Endodermal cell (in vitro differentiated cells): ENCODE measurements around the gene GNAS.

- PRO-cap: no peak
Measured at GRCh38 chr20:57556618-57557271, 4.2 kb upstream of the PCK1 start.

- PRO-cap: no peak
Measured at GRCh38 chr20:57577659-57578120, 16.8 kb downstream of the PCK1 start.

GRCh38 chr20:57702689-57703251 is 7.0 kb downstream of the PMEPA1 start:
- PRO-cap: no peak

DNA sequence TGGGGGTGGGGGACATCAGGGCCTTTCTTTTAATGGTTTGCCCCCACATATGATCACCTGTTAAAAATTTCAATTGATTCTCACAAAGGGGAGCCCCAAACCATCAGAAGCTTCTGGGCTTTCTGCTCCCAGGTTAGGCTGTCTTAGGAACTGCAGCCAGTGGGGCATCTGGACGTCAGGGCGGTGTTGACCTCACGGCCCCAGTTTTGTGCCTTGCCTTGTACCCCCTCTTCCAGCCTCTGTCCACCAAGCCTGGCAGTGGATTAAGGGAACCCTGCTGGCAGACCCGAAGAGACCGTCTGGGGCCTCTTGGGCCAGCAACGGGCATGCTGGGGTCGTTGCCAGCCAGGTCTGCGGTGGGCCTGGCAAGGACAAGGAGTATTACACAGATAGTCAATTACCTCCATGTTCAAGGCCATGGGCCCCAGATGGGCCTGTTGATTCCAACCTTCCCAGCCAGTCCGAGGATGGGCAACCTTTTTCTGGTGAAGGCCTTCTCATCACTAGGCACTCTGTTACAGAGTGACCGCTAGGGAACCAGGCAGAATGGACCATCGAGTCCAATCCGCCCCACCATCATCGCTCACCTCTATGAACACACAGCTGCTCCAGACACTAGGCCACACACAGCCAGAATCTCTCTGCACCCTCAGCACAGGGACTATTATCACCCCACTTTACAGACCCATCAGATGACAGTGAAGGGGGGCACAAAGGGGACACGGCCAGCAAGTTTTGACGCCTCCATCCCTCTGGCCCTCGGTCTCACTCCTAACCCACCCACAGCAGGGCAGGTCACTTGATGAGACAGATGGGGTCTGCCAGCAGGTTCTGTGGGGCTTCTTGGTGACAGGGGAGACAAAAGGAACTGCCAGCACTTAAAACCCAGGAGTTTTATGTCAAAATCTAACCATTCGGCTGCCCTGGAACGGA is 6.3 kb downstream of the PMEPA1 start:
- PRO-cap: no peak

GRCh38 chr20:57704640-57705308 is 5.0 kb downstream of the PMEPA1 start:
- PRO-cap: no peak

- PRO-cap: unidirectional peak, plus-strand start at chr20:57707901
Measured at GRCh38 chr20:57707608-57708394, 2.0 kb downstream of the PMEPA1 start.

GRCh38 chr20:57999254-58000109 is 151.2 kb upstream of the C20orf85 start:
- PRO-cap: no peak

DNA sequence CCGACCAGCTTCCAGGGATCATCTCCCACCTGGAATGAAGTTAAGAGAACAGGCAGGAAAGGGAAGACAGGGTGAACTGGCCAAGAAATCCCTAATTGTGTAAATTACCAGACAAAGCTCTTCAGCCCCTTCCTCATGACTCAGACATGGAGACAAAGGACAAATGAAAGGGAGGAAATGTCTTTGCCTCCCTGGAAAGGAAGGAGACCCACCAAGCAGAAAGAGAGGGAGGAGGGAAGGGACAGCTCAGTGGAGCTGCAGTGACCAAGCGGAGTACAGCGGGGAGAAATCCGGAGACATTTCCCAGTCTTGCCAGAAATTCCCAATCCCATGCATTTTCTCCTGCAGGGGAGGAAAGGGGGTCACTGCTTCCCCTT is 76.5 kb upstream of the C20orf85 start:
- PRO-cap: no peak

GRCh38 chr20:58132925-58133512 is 17.7 kb upstream of the C20orf85 start:
- PRO-cap: no peak

DNA sequence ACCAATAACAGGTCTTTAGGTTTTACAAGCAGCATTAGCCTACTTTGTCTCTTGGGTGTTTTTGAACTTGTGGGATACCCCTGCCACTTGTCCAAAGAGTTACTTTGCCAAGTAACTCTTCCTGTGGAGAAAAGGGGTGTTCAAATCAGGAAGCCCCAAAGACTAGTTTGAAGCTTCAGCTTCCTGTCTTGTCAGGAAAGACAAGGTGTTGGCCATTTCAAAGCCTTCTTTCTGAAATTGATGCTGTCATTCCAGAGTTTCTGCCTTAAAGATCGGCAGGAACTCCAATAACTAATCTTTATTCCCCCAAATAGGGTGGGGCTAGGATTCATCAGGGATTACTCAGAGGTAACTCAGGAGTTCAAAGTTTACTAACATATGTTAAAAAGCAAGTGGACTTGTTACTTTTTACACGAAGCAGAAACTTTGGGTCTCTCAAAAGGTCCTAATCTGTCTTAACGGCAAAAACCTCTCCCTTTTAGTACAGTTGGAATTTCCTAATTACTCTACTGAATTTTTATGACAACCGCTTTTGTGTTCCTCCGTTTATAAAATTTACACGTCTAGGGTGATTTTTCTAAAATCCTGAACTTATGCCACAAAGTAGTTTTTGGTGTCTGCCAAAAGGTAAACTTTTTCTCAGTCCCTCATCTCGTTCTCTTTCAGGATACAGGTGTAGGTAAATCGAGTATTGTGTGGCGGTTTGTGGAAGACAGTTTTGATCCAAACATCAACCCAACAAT is 1.0 kb downstream of the RAB22A start:
- PRO-cap: no peak

DNA sequence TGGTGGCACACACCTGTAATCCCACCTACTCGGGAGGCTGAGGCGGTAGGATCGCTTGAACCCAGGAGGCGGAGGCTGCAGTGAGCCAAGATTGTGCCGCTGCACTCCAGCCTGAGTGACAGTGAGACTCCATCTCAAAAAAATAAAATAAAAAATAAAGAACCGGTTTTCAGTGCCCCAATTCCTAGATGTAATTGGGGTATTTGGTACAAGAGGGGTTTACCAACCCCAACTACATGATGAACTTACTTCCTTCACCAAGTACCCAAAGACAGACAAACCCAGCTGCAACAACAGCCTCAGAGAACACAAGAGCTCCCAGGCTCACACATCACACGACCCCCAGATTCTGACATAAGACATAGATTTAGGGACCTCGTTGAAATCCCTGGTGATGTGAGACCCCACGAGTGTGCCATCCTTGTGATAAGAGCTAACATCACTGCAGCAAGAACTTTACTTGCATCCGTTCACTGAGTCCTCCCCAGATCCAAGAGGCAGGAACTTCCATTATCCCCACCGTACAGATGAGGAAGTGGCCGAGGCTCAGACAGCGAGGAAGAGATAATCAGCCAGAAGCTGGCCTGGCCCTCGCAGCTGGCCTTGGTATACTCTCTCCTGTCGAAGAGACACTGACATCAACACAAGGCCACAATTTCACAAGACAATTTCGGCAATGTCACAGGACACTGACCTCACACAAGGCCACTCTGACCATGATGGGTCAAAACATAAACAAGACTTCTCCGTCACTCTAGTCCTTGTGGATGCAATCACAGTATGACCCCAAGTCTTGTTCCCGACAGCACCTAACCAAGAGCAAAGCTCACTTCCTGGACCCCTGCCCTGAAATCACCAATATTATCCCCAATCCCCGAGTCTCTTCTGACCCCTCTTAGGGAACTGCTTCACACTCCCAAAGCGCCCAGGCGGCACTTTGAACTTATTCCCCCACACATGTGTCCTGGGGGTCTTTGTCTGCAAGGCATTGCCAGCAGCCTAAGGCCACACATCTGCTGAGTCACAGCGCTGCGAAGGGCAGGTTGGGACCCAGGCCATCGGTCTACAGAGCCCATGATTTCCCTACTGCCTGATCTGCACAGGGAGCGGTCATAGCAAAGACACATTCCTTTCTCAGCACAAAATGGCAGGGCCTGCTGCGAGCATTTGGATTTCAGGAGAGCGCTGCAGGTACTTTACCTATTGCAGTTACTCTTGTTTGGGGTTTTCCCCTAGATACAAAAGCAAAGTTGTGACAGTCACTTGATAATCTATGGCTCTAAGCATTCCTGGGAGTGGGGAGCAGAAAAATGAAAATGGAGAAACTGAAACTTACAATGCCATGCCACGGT is 14.9 kb upstream of the VAPB start:
- PRO-cap: no peak

- PRO-cap: bidirectional peak, plus-strand start at chr20:58651822, minus-strand start at chr20:58651606; bidirectional peak, plus-strand start at chr20:58652098, minus-strand start at chr20:58651932; bidirectional peak, plus-strand start at chr20:58652119, minus-strand start at chr20:58652116; bidirectional peak, plus-strand start at chr20:58652527, minus-strand start at chr20:58652323
Measured at GRCh38 chr20:58651764-58652640, 919 bp downstream of the STX16 start.

- PRO-cap: no peak
Measured at GRCh38 chr20:58676011-58676721, 16.4 kb upstream of the NPEPL1 start.

DNA sequence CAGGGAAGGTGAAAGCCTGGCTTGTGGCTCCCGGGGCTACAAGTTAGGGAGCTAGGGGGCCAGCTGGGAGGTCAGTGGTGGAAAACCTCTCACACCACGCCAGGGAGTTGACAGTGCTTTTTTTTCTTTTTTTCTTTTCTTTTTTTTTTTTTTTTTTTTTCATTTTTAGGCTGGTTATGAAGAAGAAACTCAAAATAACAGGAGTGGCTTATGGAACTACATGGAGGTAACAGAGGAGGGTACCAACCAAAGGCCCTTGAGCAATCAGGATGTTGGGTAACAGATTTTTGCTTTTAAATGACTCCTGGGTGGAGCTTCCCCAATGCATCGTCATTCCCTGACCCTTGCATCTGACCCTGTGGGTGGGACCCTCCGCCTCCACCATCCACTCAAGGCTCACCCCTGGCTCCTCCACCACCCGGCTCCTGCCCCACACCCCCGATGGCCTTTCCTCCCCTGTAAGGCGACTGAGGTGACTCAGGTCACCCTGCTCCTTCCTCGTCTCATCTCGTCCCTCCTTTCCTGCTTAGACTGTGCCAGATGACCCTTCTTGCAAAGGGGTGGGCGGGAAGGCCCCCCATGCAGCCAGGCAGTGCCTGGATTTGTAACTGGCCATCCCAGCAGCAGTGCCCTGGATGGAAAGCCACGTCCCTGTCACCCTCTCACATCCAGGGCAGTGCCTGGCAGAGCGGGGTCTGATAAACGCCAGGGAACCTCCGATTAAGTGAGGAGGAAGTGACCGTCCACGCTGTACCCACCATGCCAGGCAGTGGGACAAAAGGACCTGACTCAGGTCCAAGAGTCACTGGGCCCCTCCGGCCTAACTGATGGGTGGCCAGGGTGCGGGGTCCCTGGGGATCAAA is 814 bp upstream of the NPEPL1 start:
- PRO-cap: no peak

GRCh38 chr20:58891212-58891881 is at the start of gene GNAS:
GNAS (plus strand) TSS chr20:58891421.
- PRO-cap: bidirectional peak, plus-strand start at chr20:58891421, minus-strand start at chr20:58891492; bidirectional peak, plus-strand start at chr20:58891748, minus-strand start at chr20:58891750

DNA sequence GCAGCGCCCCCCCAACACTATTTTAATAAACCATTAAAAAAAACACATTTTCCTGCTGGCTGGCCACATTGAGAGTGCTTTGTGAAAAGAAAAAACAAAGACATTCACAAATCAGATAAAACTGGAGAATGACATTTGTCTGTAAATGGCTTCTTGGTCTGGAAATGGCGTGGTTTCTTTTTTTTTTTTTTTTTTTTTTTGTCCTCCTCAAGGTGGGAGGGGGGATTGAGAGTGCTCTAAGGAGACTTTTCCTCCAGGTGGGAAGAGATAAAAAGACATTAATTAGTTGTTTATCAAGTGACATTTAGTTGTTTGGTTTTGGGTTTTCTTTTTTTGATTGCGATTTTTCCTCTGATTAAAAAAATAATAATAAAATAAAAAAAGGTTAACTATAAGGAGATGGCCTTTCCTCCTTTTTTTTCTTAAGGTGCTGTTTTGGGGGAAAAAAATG is 1.7 kb downstream of the GNAS start:
- PRO-cap: no peak

- PRO-cap: unidirectional peak, minus-strand start at chr20:58900453
Measured at GRCh38 chr20:58899706-58900812, 8.8 kb downstream of the GNAS start.

DNA sequence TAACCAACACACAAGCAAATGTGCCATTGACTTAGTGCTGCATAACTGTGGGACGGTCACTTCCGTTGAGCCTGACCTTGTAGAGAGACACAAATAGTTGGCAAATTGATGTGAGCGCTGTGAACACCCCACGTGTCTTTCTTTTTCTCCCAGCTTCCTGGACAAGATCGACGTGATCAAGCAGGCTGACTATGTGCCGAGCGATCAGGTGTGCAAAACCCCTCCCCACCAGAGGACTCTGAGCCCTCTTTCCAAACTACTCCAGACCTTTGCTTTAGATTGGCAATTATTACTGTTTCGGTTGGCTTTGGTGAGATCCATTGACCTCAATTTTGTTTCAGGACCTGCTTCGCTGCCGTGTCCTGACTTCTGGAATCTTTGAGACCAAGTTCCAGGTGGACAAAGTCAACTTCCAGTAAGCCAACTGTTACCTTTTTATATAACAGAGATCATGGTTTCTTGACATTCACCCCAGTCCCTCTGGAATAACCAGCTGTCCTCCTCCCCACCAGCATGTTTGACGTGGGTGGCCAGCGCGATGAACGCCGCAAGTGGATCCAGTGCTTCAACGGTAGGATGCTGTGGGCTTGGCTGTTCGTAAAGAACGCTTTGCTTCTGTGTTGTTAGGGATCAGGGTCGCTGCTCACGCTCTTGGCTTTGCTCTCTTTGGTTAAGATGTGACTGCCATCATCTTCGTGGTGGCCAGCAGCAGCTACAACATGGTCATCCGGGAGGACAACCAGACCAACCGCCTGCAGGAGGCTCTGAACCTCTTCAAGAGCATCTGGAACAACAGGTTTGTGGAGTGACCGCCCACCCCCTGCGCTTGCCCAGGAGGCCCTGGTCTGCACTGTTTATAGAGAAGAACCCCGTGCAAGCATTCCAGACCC is 18.0 kb downstream of the GNAS start:
- PRO-cap: no peak

- PRO-cap: no peak
Measured at GRCh38 chr20:58910470-58911447, 19.5 kb downstream of the GNAS start.

- PRO-cap: no peak
Measured at GRCh38 chr20:58997455-58997910, 9.6 kb downstream of the CTSZ start.